PFSK-1 (cell line): ENCODE results near the gene MSMO1.

DNA sequence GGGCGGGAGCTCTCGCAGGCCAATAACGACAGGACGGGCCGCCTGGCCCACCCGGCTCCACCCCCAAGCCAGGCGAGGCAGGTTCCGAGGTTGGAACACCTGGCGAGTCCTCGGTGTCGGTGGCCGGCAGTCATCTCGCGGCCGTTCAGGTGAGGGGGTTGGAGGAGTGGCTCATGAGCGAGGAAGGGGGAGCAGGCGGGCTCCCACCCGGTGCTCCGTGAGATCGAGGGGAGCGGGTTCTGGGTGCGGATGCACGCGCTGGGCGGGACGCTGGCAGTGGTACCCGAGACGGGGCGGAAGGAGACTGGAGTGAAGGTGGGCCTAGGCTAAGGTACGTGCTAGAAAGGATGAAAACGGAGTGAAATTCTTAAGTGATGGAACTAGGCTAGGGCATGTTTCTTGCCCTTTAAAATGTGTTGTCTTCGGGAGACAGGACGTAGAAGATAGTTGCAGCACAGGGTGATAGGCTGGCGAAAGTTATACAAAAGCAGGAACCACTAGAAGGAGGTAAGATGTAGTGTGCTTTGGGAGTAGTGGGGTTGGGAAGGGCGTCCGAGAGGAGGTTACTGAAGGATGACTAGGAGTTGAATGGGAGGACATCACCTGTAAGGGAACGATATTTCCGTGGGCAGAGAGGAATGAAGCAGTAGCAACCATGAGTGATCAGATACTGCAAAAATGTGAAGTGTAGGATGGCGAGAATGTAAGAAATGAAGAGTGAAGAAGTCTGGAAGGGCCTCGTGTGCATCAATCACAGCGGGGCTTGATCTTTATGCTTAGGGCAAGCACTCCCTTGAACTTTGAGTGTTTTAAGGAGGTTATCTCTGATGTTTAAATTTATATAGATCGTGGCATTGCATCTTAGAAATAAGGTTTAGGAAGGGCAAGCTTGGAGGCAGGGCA is at the start of gene MSMO1:
TSS of gene MSMO1 (plus strand) at position 54 of the 903 bp plus-strand sequence.
- RRBS = under 1% methylated on average over 13 of the region's 42 CpGs

GRCh38 chr4:165328519-165328840 is 1.0 kb downstream of the MSMO1 start:
- RRBS = no CpG with 5 or more reads among the region's 3 CpGs

- RRBS = no CpG with 5 or more reads among the region's 3 CpGs
These were observed 2.8 kb downstream of the MSMO1 start for GRCh38 chr4:165330104-165330773.

GRCh38 chr4:165493466-165493790 is 114.6 kb downstream of the CPE start:
- RRBS = no CpG with 5 or more reads among the region's 14 CpGs

- RRBS = no CpG with 5 or more reads among the region's 2 CpGs
These were observed 115.6 kb upstream of the TLL1 start for GRCh38 chr4:165757450-165757752.

DNA sequence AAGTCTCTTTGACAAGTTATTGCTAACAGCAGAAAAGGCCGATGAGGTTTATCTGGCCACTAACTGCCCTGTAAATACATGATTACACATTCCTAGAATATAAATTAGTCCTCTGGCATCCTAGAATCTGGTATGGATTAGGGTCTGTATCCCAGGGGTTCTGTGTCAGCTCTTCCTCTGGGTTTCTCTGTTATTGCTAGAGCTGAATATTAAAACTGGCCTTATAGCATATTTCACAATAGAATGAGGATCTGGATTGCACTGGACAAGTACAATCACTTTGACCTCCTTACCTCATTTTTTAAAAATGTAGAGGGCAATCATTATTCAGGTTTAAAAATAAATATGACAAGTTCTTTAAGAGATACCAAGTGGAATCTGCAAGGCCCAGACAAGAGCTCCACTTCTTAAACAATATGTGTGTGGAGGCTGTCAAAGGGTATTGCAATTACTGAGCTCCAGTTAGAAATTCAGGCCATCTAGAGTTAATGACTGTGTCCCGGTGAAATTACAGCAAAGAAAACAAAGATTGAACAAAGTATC is 1.4 kb downstream of the PALLD start:
- RRBS = no CpG with 5 or more reads among the region's 2 CpGs

DNA sequence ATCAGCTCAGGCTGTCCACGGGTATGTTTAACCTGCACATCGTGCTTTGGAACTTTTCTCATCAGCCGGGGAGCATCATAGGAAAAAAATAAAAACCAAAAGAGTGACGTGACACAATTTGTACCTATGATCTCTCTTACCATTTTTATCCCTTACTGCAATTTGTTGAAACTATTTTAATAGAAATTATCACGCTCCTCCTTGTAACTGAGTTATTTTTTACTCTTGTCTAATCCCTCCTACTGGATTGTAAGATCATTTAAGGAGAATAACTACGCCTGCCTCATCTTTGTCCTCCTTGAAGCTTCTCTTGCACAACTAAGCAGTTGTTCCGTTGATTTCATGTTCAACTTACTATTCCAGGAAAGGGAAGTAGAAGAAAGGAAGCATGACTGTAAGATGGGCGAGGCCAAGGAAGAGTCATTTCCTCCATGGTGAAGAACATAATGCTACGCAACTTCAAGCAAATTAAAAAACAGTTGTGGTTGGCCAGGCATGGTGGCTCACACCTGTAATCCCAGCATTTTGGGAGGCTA is 7.0 kb downstream of the PALLD start:
- RRBS = no CpG with 5 or more reads among the region's 9 CpGs

DNA sequence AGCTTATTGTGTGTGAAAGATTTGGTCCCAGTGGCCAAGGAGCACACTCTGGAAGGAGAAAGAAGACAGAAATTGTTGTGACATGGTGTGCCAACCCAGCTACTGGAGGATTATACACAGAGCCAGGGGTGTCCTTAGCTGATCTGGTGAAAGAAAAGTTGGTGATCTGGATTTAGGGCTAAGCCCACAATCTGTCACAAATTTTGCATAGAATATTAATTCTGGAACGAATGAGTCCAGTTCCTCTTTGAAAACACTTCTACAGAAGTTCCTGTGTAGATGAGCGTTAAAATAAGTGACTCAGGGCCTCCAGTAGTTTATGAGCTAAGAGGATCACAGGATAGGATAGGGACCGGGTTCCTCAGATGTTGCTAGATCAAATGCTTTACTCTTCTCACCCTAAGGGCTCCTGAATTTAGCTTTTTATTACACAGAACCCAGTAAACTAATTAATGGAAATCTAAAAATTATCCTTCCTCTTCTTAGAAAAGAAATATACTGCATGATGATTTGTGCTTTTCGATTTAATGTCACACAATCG is 179.0 kb downstream of the CBR4 start:
- RRBS = no CpG with 5 or more reads among the region's 5 CpGs

- RRBS = no CpG with 5 or more reads among the region's 3 CpGs
These were observed 168.8 kb downstream of the CBR4 start for GRCh38 chr4:168841175-168841729.

DNA sequence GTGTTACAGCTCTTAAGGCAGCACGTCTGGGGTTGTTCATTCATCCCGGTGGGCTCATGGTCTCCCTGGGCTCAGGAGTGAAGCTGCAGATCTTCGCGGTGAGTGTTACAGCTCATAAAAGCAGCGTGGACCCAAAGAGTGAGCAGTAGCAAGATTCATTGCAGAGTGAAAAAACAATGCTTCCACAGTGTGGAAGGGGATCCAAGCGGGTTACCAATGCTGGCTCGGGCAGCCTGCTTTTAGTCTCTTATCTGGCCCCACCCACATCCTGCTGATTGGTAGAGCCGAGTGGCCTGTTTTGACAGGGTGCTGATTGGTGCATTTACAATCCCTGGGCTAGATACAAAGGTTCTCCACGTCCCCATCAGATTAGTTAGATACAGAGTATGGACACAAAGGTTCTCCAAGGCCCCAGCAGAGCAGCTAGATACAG is 24.9 kb upstream of the CBR4 start:
- RRBS = no CpG with 5 or more reads among the region's 9 CpGs

DNA sequence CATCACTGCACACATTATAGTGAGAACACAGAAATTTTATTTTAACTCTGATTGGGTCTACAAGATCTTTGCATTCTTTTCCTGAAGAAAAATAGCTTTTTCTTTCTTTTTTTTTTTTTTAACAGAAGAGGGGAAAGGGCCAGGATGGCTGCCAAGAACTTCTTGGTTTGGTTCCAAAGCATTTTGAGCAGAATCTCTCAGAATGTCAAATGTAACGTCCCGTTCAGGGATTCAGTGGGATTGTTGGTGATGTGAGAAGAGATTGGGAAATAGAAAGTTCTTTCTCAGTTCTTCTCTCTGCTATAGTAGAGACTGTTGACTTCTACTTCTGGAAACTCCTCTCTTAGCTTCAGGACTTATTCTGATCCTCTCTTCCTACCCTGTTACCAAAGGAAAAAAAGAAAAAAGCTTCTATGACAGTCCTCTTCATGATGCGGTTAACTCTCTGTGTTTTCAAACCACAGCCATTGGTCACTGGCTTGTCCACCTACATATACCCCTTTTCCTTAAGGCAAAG is 71.0 kb upstream of the CBR4 start:
- RRBS = no CpG with 5 or more reads among the region's 3 CpGs

DNA sequence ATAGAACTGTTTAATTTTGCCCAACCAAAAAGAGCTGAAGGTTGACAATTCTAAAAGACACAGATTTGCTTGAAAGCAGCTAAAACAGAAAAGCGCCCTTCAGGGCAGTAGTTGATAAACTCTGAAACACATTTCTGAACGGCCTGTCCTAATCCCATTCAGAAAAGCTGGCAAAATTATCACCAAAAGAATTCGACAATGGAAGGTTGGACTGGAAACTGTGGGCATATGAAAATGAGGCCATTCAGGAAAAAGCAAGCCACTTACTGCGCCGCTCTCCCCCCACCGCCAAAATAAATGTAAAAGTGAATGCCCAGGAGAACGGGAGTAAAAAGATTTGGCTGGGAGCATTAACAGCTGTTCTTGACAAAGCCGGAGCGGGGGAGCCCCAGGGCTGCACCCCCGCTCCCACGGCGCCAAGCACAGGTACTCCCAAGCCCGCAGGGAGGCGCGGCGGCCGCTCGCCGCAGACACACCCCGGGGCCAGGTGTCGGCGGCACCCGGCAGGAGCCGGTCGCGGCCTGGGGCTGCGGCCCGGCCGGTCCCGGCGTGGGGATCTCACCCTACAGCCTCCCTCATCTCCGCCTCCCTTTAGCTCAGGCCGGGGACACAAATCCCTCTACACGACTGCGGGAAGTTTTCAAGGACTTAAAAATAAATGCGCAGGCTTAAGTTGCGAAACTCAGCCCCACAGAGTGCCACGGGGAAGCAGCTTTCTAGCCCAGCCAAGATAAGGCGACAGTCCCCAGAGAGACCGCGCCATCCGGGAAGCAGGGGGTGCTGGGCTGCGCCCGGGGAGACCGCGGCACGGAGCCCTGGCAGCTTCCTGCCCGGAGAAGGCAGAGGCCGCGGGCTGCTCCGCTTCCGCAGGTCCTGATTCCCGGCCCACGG is 677 bp downstream of the SH3RF1 start:
- RRBS = 1% methylated on average over 24 of the region's 54 CpGs

DNA sequence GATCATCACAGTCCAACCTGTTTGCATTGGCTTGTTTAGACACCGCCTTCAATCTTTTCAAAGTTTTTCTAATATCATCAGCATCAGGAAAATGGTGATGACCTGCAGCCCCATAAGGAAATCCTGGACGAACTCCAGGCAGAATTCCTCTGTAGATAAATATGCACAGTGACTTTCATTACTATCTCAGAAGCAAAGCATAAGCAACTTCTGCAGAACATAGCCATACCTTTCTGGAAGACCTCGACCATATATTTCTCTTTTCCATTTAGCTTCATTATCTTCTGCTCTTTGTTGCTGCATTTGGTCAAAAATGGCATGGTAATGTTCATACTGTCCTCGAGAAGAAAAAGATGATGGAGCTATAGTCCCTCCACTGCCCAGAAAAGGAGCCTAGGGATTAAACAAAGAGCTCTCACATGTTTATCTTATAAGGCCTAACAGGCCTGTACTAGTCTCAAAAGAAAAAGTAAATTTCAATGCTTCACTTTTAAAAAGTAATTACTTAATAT is 56.6 kb downstream of the NEK1 start:
- RRBS = no CpG with 5 or more reads among the region's 4 CpGs

DNA sequence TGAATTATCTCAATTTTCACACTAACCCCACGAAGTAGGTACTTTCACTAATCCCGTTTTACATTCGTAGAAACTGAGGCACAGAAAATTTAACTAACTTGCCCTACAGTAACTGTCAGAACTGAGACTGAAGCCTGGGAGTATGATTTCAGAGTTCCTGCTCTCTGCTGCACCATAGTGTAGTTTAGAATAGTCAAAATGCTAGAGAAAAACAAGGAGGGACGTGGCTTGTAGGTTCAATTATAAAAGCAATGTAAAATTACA is 2.2 kb downstream of the CLCN3 start:
- RRBS = no CpG with 5 or more reads among the region's 4 CpGs

GRCh38 chr4:171812323-171813148 is 668 bp upstream of the GALNTL6 start:
- RRBS = 4% methylated on average over 2 of the region's 54 CpGs

DNA sequence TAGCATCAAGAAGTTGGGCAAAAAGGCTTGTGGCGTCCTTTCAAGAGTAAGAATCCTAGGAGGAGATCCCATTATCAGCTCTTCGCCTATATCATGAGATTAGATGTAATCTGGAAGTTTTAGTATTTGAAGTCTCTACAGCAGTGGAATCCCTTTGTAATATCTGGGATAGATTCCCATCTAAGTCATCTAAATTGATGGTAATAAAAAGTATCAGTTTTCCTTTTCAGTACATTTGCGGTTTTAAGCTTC is 1.7 kb downstream of the GALNT7 start:
- RRBS = no CpG with 5 or more reads among the region's 3 CpGs

GRCh38 chr4:173334829-173335673 is 893 bp upstream of the HMGB2 start:
- RRBS = 4% methylated on average over 14 of the region's 55 CpGs

DNA sequence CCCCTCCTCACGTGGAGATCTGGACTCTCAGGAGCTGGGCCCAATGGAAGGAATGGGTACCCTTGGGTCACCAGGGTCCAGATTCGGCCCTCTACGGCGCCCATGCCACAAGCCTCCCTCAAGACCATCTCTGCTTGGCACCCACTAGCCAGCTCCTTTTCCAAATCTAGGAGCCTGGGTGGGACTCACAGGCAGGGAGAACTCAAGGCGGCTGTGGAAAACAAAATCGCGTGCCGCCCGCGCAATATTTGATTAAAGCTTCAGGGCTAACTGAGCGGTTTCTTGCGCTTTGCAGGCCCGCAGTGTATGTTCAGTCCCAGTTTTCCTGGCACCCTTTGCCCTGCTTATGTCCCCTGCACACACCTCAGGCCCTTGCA is 7.0 kb downstream of the HAND2 start:
- RRBS = no CpG with 5 or more reads among the region's 13 CpGs

- RRBS = 96% methylated on average over 2 of the region's 31 CpGs
These were observed 4.8 kb downstream of the HAND2 start for GRCh38 chr4:173525192-173525745.

GRCh38 chr4:173532606-173533021 is 2.6 kb upstream of the HAND2 start:
- RRBS = no CpG with 5 or more reads among the region's 2 CpGs